Measurements from ENCODE around the gene SPADH.

GRCh38 chr10:119668272-119669042 is 17.3 kb downstream of the BAG3 start:
- PRO-cap, 2 experiments = no peak in any of the 2 experiments
- RAMPAGE, long total RNA, 5 experiments = no peak in any of the 5 experiments

- PRO-cap, 2 experiments = no peak in any of the 2 experiments
- RAMPAGE, long total RNA, 5 experiments = no peak in any of the 5 experiments
Observed at GRCh38 chr10:119705550-119705840, 20.4 kb upstream of the INPP5F start.

- PRO-cap, 2 experiments = no peak in any of the 2 experiments
- RAMPAGE, long total RNA, 5 experiments = no peak in any of the 5 experiments
Observed at GRCh38 chr10:119806092-119806598, 66.5 kb downstream of the MCMBP start.

DNA sequence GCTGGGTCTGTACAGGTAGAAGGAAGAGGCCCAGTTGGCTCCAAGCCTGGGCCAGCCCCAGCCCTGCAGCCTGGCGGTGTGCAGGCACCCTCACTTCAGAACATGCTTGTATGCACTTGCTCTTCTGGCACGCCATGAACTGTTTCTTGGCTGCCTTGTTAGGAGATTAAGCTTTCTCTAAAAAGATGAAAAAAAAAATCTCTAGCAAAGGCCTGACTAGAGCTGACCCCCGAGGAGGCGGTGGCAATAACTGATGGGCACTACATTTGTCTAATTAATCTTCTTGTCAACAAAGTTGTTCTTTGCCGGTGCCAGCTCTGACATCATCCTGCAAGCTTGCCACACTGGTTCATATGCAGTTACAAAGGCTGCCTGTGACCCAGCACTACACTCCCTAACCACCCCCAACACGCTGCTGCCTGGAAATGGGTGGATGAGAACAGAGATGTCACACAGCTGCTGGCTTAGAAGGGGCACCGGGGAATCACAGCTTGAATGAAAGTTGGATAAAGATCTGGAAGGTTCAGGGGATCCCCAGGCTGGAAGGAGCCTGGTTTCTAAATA is 94.8 kb downstream of the WDR11 start:
- PRO-cap, 2 experiments = no peak in any of the 2 experiments
- RAMPAGE, long total RNA, 5 experiments = no peak in any of the 5 experiments

DNA sequence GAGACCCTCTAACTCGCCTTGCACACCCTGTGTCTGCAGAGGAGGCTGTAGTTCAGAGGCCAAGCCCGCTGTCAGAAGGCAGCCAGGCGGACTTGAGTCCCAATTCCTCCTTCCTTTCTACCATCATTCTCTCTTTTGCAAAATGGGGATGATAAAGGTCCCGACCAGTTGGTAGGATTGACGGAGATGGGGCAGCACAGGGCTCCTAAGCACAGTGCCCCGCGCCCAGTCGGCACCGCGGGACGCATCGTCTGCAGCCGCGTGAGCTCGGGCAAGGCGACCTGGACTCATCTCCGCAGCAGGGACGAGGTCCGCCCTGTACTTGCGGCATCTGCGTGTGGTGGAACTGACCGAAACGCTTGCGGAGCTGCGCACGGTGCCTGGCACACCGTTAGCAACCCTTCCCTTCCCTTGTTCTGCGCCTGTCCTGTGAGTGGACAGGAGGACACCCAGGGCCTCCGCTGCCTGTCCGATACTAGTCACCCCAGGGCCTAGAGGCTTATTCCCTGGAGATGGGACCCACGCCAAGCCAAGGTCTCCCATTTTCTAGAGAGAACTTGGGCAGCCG is 98.4 kb downstream of the WDR11 start:
- PRO-cap, 2 experiments = no peak in any of the 2 experiments
- RAMPAGE, long total RNA, 5 experiments = no peak in any of the 5 experiments

DNA sequence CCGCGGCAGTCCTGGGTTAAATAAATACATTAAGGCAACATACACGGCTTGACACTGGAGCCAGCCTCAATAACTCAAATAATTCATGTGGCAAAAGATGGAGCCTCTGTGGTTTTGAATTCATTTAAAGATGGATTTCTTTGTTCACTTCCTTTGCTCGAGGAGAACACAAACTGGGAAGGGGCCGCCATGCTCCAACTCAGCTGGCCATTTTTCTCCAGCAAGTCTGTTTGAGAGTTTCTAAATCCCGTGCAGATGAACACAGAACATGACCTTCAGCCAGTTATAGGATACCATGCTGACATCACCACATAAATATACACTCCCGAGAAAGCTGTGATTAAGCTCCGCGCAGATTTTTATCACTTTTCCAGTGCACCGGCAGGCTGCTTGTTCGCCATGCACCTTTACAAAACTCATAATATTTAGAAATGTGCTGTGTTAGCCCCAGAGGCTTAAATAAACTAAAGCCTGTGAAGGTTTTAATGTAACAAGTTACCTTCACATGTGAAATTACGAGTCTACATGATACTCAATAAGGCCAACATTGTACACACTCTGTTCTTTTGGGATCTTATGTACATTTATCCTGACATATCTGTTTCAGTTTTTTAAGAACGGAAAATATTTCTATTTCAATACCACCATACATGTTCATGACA is 192.4 kb downstream of the WDR11 start:
- PRO-cap, 2 experiments = no peak in any of the 2 experiments
- RAMPAGE, long total RNA, 5 experiments = no peak in any of the 5 experiments

- PRO-cap, 2 experiments = no peak in any of the 2 experiments
- RAMPAGE, long total RNA, 5 experiments = no peak in any of the 5 experiments
Observed at GRCh38 chr10:121076939-121077254, 225.7 kb downstream of the WDR11 start.

DNA sequence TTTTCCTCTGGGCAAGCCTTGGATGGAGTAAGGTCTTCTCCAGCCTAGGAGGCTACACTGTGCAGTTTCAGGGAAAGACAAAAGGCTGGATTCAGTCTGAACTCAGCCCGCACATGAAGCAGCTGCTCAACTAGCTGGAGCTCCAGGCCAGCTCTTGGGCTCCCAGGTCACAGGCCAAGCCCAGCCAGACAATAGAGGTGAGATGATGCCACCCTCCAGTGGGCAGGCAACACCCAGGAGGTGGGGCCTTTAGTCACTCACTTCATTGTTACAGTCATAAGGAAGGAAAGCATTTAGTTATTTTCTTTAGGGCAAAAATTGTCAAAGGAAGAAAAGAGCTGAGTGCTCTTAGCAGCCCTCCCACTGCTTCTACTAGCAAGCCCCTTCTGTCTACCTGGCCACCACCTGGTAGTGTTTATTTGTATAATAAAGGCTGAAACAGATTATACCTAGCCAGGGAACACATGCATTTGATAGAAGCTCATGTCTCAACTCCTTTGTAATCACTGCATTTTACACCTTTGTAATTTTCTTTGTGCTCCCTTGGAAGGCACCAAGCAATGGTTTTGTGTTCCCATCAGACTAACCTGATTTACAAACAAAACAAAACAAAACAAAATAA is 253.5 kb downstream of the WDR11 start:
- PRO-cap, 2 experiments = no peak in any of the 2 experiments
- RAMPAGE, long total RNA, 5 experiments = no peak in any of the 5 experiments

GRCh38 chr10:121339990-121340714 is 258.1 kb downstream of the FGFR2 start:
- PRO-cap, 2 experiments = no peak in any of the 2 experiments
- RAMPAGE, long total RNA, 5 experiments = no peak in any of the 5 experiments

GRCh38 chr10:121459970-121460505 is 138.2 kb downstream of the FGFR2 start:
- PRO-cap, 2 experiments = no peak in any of the 2 experiments
- RAMPAGE, long total RNA, 5 experiments = no peak in any of the 5 experiments

- PRO-cap, 2 experiments = no peak in any of the 2 experiments
- RAMPAGE, long total RNA, 5 experiments = no peak in any of the 5 experiments
Observed at GRCh38 chr10:122087039-122087736, 98.2 kb downstream of the TACC2 start.

DNA sequence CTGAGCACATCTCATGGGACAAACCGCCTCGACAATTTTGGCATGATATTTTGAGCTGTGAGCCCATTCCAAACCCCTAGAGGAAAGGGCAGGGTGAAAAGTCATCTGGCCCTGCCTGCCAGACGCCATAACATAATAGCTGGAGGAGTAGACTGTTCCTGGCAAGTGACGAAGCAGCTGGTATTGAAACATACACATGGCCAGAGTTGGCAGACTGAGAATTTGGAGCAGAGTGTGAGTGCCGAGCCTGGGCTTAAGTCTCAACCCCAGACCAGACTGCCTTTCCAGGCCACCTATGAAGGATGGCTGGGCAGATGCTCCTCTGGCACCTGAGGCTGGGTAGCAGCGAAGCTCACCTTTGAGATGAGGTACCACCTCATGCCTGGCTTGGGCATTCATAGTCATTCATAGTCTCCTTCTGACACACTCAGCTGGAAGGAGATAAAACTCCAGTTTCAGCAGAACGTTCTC is 110.1 kb downstream of the TACC2 start:
- PRO-cap, 2 experiments = no peak in any of the 2 experiments
- RAMPAGE, long total RNA, 5 experiments = no peak in any of the 5 experiments

GRCh38 chr10:122132131-122133205 is 138.6 kb upstream of the BTBD16 start:
- PRO-cap, 2 experiments = peak in 2 of 2 experiments; most common plus-strand start chr10:122132468 (in 1); most common minus-strand start chr10:122132335 (in 1)
- RAMPAGE, long total RNA, 5 experiments = no peak in any of the 5 experiments

DNA sequence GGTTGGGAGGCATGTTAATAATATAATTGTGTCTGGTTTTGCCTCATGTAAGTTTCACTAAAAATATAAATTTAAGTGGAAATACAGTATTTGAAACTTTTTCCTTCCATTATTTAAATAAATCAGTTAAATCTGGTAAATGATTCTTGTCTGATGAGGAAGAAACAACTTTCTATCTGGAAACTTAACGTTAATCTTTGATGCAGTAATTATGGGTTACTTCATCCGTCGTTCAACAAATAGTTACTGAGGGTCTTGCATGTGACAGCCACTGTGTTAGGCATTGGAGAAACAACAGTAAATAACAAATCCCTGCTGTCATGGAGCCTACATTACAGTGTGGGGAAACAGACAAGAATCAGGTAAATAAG is 5.5 kb downstream of the PLEKHA1 start:
- PRO-cap, 2 experiments = no peak in any of the 2 experiments
- RAMPAGE, long total RNA, 5 experiments = no peak in any of the 5 experiments

DNA sequence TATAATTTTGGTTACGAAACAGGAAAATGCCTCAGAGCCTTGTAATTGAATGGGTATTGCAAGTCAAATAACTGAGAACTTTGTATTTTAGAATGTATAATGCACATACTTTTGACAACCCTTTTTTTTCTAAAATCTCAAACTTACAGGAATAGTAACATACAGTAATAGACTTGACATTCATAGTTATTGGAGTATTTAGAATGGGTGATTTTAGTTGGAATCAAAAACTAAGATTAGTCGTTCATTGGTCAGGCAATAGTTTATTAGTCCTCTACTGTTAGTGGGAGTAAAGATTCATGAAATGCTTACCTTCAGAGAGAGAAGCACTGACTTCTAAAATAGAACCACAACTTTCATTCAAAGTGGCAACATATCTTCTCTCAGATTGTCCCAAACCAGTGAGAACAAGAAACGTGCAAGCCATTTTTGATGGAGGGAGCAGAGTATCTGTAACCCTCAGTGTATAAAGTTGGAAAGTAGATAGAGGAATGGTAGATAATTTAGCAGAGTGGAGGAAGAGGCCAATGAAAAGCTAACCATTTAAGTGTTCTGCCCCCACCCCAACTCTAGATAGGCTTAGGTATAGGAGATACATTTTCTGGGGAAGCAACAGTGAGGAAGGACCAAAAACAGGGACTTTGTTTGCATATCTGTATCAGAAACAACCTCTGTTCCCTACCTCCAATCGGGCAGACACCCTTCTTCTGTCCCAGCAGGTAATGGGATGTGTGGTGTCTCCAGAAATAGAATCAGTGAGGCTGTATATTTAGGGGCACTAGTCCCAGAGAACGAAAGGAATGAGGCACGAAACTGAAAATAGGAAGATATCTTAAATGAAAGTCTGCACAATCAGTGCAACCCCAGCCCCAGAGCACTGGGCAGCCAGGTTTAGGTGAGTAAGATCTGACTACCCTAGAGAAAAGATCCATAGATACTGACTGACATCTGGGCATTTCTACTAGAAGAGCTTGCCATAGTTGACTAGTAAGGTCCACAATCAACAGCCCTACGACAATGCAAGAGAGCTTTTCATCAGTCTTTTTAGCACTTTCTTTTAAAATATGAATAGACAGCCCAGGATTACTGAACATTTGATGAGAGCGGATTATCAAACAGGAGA is 27.9 kb downstream of the PLEKHA1 start:
- PRO-cap, 2 experiments = no peak in any of the 2 experiments
- RAMPAGE, long total RNA, 5 experiments = no peak in any of the 5 experiments

DNA sequence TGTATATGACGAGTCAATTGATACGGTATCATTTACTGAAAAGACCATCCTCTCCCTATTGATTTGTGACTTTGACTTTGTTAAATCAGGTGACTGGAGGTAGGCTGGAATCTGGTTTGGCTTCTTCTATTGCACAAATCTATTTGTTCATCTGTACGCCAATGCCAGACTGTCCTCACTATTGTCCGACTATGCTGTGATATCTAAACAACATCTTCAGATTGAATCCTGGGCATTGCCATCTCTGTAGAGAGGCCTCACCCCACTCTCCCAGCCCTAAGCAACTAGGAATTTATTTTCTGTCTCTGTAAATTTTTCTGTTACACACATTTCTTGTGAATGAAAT is 5.2 kb upstream of the ARMS2 start:
- PRO-cap, 2 experiments = no peak in any of the 2 experiments
- RAMPAGE, long total RNA, 5 experiments = no peak in any of the 5 experiments

DNA sequence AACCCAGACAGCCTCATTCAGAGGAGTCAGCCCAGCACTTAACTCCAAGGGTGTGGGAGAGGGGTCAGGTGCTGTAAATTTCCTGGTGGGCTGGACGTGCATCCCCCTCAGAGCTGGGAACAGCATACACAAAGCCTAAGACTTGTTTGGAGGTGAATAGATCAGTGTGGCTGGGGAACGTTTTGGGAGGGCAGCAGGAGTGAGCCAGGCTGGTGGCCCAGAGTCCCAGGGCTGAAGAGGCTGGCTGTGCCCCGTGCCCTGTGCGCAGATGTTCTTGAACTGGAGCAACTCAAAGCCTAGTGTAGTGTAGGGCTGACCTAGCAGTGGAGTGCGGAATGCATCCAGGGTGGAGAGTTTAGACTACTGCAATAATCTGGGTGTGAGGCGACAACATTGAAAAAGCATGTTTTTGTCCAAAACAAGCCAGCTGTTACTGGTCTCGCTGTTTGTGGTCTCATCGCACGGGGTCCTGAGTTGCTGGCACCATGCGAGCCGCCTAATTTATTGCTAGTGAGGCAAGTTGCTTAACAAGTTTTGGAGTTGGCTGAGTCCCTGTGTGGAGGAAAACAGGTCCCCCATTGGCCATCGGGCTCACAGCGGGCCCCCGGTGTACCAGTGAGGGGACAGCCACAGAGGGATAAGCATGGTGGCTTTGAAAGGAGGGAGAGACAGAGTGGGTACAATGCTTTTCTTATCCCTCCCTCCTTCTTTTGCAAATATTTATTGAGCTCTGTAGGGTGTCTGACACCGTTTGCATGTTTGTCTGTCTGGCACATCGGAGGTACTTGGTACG is 2.6 kb downstream of the HTRA1 start:
- PRO-cap, 2 experiments = no peak in any of the 2 experiments
- RAMPAGE, long total RNA, 5 experiments = no peak in any of the 5 experiments

- PRO-cap, 2 experiments = no peak in any of the 2 experiments
- RAMPAGE, long total RNA, 5 experiments = no peak in any of the 5 experiments
Observed at GRCh38 chr10:122487600-122487860, 26.2 kb downstream of the HTRA1 start.

DNA sequence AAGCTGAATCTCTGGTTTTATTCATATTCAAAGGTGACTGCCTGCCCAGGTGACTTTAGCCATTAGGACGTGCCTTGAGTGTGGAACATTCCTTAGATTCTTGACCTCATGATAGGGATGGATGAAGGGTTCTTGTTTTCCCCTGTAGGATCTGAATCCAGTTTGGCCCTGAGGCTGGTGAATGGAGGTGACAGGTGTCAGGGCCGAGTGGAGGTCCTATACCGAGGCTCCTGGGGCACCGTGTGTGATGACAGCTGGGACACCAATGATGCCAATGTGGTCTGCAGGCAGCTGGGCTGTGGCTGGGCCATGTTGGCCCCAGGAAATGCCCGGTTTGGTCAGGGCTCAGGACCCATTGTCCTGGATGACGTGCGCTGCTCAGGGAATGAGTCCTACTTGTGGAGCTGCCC is 25.4 kb downstream of the DMBT1 start:
- PRO-cap, 2 experiments = no peak in any of the 2 experiments
- RAMPAGE, long total RNA, 5 experiments = no peak in any of the 5 experiments

GRCh38 chr10:122672621-122673144 is at the start of gene SPADH:
Gene SPADH, plus strand, starts transcription at chr10:122672850.
- PRO-cap, 2 experiments = no peak in any of the 2 experiments
- RAMPAGE, long total RNA, 5 experiments = no peak in any of the 5 experiments